ENCODE measurements around a stretch of chr17.

- PRO-cap: no peak
- RAMPAGE, long total RNA, 3 experiments: no peak in any of the 3 experiments
Measured at GRCh38 chr17:39709470-39710608, 10.0 kb downstream of the ERBB2 start.

DNA sequence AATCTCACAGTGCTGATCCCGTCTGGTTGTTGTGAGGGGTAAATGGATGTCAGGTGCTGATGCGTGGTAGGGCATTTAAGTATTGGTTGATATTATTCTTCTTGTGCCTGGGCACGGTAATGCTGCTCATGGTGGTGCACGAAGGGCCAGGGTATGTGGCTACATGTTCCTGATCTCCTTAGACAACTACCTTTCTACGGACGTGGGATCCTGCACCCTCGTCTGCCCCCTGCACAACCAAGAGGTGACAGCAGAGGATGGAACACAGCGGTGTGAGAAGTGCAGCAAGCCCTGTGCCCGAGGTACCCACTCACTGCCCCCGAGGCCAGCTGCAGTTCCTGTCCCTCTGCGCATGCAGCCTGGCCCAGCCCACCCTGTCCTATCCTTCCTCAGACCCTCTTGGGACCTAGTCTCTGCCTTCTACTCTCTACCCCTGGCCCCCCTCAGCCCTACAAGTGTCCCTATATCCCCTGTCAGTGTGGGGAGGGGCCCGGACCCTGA, 11.9 kb downstream of the ERBB2 start:
- PRO-cap: no peak
- RAMPAGE, long total RNA, 3 experiments: no peak in any of the 3 experiments

GRCh38 chr17:39735742-39736793, 1.7 kb upstream of the GRB7 start:
- PRO-cap: no peak
- RAMPAGE, long total RNA, 3 experiments: no peak in any of the 3 experiments

- PRO-cap: no peak
- RAMPAGE, long total RNA, 3 experiments: no peak in any of the 3 experiments
Measured at GRCh38 chr17:39738059-39738500, 342 bp downstream of the GRB7 start.

GRCh38 chr17:39917067-39917635, 1.3 kb downstream of the GSDMB start:
- PRO-cap: no peak
- RAMPAGE, long total RNA, 3 experiments: no peak in any of the 3 experiments

- PRO-cap: no peak
- RAMPAGE, long total RNA, 3 experiments: no peak in any of the 3 experiments
Measured at GRCh38 chr17:39928473-39928937, 973 bp downstream of the LRRC3C start.

- PRO-cap: no peak
- RAMPAGE, long total RNA, 3 experiments: no peak in any of the 3 experiments
Measured at GRCh38 chr17:39970113-39970564, 7.3 kb downstream of the GSDMA start.

DNA sequence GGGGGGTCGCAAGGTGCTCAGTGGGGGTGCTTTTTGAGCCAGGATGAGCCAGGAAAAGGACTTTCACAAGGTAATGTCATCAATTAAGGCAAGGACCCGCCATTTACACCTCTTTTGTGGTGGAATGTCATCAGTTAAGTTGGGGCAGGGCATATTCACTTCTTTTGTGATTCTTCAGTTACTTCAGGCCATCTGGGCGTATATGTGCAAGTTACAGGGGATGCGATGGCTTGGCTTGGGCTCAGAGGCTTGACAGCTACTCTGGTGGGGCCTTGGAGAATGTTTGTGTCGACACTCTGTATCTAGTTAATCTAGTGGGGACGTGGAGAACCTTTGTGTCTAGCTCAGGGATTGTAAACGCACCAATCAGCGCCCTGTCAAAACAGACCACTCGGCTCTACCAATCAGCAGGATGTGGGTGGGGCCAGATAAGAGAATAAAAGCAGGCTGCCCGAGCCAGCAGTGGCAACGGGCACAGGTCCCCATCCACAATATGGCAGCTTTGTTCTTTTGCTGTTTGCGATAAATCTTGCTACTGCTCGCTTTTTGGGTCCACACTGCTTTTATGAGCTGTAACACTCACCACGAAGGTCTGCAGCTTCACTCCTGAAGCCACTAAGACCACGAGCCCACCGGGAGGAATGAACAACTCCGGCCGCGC, 3.2 kb upstream of the CSF3 start:
- PRO-cap: no peak
- RAMPAGE, long total RNA, 3 experiments: no peak in any of the 3 experiments

DNA sequence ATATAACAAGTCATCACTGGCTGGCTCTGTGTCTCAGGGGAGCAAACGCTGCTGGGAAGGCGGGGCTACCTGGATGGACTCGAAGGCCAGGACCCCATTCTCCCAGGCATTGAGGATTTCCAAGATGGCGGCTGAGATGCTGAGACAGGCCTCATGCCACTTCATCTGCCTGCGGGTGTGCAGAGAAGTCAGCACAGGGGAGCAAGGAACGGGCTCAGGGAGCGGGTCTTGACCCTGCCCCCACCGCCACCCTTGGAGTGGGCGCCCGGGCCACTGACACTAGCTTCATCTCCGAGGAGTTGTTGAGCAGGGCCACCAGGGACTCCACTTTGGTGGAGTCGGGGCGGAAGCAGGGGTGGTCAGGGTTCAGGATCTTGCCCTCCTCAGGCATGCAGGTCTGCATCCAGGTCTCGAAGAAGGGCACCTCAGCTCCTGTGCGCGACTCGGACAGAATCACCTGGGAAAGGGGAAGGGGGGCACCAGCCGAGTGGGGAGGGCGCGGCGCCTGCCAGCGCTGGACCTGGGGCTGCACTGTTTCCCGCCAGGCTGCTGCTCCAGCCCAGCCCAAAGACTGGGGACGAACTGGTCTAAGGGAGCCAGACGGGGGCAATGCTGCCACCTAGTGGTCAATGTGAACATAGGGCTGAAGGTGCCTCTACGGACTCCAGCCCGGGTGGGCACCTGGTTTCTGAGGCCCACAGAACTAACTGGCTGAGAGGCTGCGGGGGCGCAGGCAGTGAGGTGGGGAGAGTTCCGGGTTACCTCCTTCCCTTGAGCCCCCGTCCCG, 11.5 kb downstream of the CSF3 start:
- PRO-cap: unidirectional peak, minus-strand start at position 533 of the sequence; unidirectional peak, minus-strand start at position 584 of the sequence
- RAMPAGE, long total RNA, 3 experiments: no peak in any of the 3 experiments

- PRO-cap: unidirectional peak, plus-strand start at chr17:40064856
- RAMPAGE, long total RNA, 3 experiments: no peak in any of the 3 experiments
Measured at GRCh38 chr17:40064683-40065764, 2.3 kb downstream of the THRA start.

- PRO-cap: no peak
- RAMPAGE, long total RNA, 3 experiments: no peak in any of the 3 experiments
Measured at GRCh38 chr17:40121694-40121765, 241 bp upstream of the MSL1 start.

- PRO-cap: no peak
- RAMPAGE, long total RNA, 3 experiments: no peak in any of the 3 experiments
Measured at GRCh38 chr17:40149009-40149704, 8.8 kb downstream of the CASC3 start.

GRCh38 chr17:40177827-40178429, 658 bp downstream of the RAPGEFL1 start:
- PRO-cap: no peak
- RAMPAGE, long total RNA, 3 experiments: no peak in any of the 3 experiments

DNA sequence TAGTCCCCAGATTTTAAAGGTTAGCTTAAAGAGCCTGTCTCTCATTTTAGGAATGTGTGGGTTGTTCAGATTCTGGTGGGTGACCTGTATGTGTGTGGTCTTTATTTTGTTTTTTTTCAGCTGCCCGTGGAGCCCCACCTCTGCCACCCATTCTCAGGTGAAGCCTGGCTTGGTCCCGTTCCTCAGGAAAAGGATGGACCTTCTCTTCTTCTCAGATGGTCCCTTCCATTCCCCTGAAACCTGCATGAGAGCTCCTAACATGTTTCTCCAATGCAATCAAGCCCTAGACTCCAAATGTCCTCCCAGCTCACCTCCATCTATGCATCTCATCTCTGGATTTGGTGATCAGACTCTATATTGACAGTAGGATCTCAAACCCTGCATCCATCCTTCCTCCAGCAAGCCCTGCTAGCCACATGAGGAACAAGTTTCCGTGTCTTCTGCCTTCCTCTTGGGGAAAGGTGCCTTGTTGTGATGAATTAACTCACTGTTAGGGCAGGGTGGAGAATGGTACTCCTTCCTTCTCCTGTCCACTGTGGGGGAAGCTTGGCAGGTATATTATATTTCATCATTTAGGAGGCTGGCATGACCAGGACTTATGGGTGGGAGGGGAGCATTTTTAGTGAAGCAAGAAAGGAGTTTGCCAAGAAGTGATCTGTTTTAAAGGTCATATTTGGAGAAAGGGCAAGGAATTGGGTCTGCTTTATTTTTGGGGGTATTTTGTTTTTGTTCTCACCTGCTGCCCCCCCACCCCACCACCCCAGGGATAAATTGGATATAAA, 9.4 kb upstream of the CDC6 start:
- PRO-cap: no peak
- RAMPAGE, long total RNA, 3 experiments: no peak in any of the 3 experiments

DNA sequence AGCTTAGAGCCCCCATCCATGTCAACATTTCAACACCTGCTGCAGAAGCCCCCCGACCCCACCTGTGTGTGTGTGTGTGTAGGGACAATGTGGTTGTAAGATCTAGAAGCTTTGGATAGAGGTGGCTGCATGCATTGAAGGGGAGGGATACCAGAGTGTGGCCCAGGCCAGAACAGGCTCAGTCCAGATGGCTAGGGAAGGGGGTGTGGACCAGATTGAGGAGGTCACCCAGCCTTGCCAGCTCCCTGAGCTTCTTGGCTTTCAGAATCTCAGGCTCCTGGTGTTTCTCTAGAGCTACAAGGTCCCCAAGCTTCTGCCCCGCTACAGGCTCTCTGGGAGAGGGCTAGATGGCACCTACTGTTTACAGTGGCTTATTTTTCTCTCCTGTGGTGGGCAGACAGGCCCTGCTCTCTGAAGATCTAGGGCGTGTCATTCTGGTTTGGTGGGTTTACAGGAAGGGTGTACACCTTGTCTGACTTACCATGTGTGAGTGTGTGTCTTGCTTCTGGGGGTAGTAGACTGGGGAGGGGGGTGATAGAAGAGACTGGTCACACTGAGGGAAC, 975 bp downstream of the RARA start:
- PRO-cap: no peak
- RAMPAGE, long total RNA, 3 experiments: no peak in any of the 3 experiments

- PRO-cap: no peak
- RAMPAGE, long total RNA, 3 experiments: no peak in any of the 3 experiments
Measured at GRCh38 chr17:40331156-40331758, 22.3 kb downstream of the RARA start.

DNA sequence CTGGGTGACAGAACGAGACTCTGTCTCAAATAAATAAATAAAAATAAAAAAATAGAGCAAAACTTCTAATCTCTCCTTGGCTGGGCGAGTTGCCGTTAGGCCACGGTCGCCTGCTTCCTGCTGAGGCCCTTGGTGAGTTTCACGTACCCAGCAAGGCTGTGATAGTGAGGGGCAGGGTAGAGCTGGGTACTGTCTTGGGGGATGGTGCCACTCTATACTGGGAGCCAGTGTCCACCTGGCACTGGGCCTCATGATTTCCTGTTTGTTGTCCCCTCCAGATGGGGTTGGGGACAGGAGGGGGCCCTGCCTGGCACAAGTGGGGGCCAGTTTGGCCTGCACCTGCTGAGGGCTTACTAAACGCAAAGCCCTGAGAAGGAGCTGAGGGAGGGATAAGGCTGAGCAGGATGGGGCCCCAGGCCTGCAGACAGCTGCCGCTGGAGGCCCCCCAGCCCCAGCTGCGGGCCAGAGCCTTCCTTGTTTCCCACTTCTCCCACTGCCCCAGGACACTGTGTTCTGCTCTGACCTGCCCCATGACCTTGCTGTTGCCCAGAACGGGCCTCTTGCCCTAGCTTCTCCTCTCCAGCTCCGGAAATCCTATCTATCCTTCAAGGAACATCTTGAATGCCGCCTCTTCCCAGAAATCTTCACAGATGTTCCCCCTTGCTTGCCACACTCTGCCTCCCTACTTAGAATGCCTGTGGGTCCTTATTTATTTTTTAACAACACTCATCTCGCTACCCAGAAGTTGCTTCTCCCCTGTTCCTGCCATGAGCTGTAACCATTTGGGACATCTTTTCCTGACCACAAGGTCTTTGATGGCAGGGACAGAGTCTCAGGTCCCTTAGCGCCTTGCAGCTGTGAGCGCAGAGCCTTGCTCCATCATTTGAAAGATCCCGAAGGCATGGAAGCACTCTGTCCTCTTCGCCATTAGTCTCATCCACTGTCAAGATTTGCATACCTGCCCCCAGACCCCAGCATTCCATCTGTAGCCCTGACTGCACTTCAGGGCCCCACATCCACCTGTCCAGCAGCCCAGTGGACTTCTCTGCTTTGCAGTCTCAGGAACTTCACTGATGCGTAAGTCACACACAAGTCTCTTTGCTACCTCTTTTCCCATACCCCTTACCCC, 25.2 kb downstream of the GJD3 start:
- PRO-cap: unidirectional peak, plus-strand start at position 883 of the sequence
- RAMPAGE, long total RNA, 3 experiments: no peak in any of the 3 experiments

DNA sequence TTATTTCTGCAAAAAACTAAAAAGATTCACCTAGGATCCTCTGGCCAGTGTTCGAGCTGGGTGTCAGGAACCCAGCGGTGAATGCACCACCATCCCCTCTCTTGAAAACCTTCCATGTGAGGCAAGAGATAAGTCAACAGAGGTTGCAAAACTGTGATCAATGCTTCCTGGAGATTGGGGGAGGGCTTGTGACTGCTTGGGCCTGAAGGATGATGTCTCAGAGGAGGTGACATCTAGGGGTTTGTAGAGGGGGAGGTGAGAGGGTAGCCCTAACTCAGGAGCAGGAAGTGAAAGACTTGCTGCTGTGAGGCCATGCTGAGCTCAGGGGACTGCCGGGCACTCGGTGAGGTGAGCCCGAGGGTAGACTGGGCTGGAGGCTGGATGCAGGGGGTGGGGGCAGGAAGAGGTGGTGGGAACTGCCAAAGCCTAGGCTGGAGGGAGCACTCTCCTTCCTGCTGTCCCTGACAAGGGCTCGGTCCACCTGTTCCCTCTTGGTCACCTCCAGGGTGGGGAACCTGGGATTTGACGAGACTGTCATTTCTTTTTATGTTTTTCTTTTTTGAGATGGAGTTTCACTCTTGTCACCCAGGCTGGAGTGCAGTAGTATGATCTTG, 11.5 kb downstream of the GJD3 start:
- PRO-cap: no peak
- RAMPAGE, long total RNA, 3 experiments: no peak in any of the 3 experiments

DNA sequence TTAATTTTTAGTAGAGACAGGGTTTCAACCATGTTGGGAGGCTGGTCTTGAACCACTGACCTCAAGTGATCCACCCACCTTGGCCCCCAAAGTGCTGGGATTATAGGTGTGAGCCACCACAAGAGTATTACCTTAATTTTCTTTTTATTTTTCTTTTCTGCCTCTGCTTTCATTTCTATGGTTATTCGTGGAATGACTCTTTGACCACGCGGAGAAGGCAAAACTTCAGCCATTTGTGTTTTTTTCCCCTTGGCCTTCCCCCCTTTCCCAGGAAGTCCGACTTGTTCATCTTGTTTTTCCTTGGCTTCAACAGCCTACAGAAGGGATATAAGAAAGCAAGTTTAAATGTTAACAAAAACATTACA, 21.6 kb downstream of the TOP2A start:
- PRO-cap: no peak
- RAMPAGE, long total RNA, 3 experiments: no peak in any of the 3 experiments

DNA sequence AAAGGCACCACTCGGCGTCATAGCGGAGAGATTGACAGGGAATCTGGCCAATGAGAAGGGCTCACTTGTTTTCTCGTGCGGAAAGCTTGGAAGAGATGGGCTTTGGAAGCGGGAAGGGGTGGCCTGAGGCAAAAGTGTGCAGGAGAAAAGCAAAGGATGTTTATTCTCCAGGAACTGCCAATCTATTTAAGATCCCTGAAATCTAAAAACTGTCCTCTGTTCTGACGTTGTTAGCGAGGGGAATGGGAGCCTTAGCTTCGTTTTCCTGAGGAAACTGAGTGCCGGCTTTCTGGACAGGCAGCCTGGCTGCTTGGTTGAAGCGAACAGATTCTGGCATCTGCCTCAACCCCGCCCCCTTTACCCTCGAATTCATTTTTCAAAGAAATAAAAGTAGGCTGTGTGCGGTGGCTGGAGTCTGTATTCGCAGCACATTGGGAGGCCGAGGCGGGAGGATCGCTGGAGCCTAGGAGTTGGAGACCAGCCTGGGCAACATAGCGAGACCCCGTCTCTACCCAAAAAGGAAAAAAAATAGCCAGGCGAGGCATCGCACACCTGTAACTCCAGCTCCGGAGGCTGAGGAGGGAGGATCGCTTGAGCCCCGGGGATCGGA, 498 bp upstream of the TOP2A start:
- PRO-cap: no peak
- RAMPAGE, long total RNA, 3 experiments: no peak in any of the 3 experiments